Daoy (cell line): ENCODE measurements around a stretch of chr14.

DNA sequence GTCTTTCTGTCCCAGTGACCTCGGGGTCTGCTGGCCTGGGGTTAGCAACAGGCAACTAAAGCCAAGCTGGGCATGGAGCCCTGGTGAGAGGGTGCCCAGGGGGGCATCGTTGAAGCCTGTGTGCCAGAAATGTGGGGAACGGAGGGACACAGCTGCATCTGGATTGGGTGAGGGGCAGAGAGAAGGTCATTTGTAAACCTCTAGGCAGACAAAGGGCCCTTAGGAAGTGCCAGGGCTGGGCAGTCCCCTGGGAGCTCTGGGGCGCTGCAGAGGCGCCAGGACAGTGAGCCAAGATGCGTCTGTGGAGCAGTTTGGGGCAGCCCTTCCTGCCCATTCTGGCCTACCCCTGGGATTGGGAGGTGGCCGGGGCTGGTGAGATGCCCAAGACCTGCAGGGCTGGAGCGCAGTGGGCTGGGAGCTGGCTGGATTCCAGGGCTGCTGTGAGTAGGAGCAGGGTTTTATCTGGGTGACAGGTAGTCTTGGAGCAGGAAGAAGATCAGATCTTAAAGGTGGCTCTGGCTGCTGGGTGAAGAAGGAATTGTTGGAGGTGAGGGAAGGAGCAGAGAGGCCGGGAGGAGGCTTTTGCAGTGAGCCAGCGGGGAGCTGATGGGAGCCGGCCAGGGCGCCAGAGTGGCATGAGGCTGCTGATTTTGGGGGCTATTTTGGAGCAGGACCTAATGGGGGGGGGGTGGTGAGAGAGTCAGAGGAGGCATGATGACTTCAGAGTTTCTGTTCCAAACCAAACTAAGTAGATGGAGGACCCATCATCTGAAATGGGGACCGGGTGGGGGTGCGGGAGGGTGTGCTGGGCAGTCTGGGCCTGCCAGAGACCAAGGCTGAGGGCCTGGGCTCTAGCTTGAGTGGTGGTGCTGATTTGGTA, 5.8 kb downstream of the TNFAIP2 start:
- RAMPAGE, long total RNA = no peak

- RAMPAGE, long total RNA = no peak
These were observed 66.2 kb downstream of the TNFAIP2 start for GRCh38 chr14:103189505-103189791.

DNA sequence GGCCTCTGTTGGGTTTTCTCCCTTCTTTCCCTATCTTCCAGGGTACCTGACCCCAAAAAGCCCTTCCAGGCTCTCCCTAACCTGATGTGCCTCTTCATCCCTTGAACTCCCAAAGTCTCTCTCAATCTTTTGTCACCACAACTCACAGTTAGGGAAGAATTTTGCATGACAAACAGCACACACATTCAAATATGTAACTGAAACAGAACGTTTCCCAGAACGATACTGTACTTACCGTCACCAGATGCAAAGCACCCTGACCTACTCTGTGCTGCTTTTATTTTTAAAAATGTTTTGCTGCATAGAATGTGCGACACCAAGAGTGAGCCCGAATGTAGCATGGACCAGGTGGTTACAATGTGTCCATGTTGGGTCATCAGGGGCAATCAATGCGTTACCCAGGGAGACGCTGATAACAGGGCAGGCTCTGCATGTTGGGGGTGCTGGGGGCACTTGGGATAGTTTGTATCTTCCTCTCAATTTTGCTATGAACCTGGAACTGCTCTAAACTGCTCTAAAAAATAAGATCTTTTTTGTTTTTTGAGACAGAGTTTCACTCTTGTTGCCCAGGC, 14.6 kb upstream of the EIF5 start:
- RAMPAGE, long total RNA = no peak

DNA sequence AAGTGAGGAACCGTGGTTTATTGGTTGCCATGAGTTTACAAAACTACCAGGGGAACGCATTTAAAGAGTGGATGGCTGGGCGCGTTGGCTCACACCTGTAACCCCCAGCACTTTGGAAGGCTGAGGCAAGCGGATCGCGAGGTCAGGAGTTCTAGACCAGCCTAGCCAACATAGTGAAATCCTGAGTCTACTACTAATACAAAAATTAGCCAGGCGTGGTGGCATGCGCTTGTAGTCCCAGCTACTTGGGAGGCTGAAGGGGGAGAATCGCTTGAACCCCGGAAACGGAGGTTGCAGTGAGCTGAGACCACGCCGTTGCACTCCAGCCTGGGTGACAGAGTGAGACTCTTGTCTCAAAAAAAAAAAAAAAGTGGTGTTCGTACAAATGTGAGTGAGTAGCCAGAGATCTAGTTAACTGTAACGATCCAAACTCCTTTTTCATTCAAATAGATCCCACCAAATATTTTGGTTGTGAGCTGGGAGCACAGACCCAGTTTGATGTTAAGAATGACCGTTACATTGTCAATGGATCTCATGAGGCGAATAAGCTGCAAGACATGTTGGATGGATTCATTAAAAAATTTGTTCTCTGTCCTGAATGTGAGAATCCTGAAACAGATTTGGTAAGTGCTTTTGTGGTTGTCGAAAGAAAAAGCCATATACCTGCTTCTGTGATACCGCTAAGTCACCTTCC, 2.3 kb downstream of the EIF5 start:
- RAMPAGE, long total RNA = no peak

DNA sequence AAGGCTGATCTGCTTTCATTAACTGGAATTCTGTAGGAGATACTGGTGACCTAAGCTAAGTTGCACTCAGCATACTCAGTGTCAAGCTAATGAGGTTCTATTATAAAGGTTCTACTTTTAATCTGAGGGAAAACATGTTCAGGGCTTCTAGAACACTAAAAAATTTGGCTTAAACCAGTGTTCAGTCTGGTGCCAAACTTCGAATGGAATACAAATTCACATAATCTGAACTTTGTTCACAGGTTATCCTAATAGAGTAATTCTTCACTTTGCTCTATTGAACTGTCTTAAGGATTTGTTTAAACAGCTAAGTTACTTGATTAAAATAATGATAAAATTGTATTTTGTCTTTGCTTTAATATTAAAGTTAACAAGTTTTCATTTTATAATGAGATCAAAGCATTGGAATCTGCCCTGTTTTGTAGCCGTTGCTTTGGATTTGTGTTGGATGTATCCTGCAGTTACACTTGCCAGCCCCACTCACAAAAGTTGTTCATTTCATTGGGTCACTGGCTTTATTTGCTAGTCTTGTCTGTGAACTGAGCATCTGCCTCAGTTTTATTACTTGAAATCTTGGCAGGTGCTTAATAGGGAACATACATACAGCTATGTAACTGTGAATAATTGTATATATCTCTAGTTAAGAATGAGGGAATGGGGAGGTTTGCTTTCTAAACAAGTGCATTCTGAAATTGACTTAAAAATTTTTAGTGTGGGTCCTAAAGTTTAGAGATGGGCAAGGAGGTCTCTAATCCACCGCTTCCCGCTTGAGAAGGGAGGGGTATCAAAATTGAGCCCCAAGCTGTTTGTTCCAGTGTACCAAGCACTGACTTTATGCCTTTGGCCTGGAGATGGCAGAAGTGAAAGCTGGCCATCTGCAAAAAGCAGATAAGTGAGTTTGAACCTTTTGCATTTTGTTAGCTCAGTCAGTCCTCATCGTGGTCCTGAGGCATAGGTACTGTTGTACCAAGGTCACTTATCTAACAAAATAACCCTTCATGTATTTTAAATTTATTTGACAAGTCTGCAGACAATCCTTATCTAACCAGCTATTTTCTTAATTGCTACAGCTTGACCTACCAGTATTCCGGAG, 9.1 kb downstream of the EIF5 start:
- RAMPAGE, long total RNA = no peak

- RAMPAGE, long total RNA = no peak
These were observed 1.5 kb downstream of the MARK3 start for GRCh38 chr14:103386623-103387216.

GRCh38 chr14:103398664-103399186, 13.5 kb downstream of the MARK3 start:
- RAMPAGE, long total RNA = no peak

DNA sequence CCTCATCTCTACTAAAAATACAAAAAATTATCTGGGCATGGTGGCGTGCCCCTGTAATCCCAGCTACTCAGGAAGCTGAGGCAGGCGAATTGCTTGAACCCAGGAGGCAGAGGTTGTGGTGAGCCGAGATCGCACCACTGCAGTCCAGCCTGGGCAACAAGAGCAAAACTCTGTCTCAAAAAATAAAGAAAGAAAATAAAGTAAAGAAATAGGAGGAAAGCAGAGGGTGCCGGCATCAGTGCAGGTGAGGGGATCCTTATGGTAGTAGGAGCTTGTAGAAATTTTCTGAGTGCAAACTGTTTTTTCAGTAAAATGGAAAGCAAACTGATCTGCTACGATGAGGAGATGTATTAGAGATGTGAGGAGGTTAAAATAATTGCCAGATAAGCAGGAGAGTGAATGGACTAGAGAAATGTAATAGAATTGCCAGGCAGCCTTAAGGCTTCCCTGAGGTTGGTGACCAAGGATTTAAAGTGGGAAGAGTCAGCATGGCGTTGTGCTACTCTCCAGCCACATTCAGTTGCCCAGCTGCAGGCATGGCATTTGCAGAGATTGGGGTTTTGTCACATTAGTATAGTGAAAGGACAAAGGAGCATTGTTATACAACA, 31.5 kb downstream of the MARK3 start:
- RAMPAGE, long total RNA = no peak

DNA sequence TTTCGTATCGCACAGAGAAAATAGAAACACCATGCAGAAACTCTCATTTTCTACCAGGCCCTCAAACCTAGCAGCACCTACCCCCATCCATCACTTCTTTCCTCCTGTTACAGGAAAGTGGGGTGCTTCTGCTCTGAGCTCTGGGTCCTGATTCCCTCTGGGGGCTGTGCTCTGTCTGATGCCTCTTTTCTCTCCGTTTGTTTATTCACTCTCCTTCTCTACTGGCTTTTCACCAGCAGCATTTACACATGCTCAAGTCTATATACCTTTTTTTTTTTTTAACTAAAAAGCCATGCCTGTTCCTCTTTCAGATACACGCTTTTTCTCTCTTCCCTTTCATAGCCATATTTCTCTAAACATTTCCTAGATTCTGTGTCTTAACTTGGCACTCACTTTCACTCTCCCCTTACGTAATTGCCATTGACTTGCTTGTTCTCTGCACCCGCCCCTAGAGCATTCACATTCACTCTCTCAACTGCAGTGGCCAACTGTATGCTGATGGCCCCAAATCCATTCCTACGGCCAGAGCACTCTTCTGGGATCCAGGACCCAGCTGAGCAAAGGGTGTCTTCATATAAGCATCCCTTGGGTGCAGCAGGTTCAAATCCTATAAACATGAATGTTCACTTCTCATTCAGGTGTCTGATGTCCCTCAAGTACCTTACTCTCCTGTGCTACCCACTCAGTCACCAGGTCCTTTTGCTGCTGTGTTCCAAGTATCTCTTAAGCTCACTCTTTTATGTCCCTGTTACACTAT, 59.6 kb downstream of the CKB start:
- RAMPAGE, long total RNA = no peak

DNA sequence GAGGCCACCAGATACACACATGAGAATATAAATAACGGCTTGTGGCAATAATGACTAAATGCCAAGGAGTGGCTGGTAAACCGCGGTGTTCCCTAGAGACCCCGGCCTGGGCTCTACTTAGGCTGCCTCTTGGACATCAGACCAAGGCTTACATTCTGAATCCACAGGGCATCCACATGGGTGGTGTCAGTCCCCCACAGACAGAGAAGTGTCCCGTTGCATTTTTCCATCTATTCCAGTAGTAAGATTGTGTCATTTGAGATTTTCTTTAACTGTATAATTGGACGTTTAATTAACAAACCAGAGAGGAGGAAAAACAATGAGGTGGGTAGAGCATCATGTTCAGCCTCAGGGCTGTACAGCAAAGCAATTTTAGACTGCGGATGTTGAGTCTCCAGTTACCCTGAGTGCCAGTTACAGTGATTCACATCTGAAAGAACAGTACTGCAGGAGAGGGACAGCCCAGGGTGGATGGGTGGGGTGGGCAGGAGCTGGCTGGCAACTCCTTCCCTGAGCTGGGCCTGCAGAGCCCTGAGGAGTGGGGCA, 20.5 kb downstream of the CKB start:
- RAMPAGE, long total RNA = no peak

DNA sequence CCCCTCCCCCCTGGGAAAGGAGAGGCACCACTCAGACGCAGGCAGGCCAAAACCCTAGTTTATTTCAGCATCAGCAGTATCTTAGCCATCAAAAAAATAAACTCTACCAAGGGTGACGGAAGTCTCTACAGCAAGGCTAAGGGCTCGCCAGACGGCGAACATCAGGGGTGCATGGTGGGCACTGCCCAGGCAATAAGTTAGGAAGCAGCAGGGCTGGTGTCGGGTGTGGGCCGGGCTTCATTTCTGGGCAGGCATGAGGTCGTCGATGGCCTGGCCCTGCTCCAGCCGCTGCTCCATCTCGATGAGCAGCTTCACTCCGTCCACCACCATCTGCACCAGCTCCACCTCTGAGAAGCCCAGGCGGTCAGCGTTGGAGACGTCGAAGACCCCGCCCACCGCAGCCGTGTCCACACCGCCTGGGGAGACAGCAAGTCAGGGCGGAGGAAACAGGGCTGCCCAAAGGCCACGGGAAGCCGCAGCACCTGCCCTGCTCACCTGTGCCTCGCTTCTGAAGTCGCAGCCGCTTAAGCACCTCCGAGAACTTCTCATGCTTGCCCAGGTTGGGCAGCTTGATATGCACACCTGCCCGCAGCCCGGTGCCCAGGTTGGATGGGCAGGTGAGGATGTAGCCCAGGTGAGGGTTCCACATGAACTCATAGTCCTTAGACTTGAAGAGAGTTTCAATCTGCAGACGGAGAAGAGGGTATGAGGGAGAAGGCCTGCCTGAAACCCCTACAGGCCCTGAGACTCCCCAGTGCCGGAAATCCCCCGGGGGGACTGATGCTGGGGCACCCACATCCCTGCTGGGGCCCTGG, 2.8 kb downstream of the CKB start:
- RAMPAGE, long total RNA = no peak

- RAMPAGE, long total RNA = no peak
These were observed 7.0 kb downstream of the TRMT61A start for GRCh38 chr14:103535939-103536469.

DNA sequence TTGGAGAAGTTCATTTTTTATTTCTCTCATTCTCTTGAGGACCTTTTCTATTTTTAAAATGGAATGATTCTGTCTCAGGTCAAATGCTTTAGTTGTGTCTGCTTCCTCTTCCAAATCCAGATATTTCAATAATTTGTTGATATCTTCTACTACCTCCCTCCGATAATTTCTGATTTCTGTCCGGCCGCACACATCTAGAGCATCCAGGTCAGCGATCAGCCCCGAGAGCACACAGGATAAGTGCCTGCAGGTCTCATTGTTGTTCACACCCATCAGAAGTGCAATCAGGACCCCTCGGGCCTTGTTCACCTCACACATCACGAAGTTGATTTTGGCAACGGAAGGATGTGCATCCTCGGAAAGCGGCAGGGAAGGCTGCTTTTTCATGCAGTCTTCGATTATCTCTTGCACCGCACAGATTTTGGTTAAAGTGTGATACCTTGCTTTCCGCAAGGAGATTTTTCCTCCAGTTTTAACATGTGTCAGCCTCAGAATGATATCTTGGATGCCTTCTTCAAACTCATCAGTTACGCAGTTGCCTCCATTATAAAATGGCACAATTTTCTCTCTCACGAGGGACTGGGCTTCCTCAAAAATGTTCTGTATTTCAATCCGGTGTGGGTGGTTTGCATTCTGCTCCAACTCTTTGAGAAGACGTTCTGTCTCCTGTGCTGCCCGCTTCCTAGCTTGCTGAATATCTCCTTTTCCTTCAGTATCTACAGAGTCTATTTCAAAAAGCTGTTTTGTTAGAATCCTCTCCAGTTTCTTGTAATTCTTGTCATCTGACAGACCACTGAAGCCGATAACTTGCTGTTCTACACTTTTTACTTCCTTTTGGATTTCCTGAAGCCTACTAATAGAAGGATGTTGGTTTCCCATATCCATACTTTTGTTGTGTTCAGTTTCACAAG, 1.9 kb downstream of the BAG5 start:
- RAMPAGE, long total RNA = no peak

DNA sequence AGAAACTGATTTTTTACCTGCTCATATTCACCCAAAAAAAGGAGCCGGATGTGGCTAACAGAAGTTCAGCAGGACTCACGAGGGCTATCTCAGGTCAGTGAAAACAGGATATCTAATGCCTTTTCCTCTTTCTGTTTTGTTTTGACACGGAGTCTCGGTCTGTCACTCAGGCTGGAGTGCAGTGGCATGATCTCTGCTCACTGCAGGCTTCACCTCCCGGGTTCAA, 30.8 kb downstream of the COA8 start:
- RAMPAGE, long total RNA = no peak

DNA sequence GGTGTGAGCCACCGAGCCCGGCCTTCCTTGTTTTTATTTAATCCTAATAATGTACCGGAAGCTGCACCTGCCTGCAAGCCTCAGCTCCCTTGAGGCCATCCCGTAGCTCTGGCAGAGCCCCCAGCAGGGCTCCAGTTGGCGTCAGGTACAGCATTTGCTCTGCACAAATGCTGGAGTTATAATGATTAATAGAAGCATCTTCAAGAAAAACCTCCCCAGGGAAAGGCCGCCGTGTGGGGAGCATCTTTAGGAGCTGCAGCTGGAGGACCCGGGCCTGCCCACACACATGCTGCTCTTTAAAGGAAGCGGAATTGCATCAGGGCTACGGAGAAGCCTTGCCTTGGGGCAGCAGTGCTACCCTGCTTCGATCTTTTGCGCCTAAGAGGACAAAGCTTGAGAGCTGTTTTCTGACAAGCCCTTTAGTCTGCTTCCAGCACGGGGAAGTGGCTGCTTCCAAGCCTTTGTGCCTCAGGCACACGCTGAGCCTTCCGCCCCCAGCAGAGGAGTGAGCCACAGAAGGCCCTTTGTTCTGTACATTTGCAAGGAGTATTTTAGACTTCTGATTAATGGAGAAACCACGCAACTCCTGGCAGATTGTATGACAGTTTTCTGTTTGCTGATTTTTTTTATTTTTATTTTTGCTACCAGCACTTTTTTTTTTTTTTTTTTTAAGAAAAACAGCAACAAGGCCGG, 31.5 kb downstream of the COA8 start:
- RAMPAGE, long total RNA = no peak

DNA sequence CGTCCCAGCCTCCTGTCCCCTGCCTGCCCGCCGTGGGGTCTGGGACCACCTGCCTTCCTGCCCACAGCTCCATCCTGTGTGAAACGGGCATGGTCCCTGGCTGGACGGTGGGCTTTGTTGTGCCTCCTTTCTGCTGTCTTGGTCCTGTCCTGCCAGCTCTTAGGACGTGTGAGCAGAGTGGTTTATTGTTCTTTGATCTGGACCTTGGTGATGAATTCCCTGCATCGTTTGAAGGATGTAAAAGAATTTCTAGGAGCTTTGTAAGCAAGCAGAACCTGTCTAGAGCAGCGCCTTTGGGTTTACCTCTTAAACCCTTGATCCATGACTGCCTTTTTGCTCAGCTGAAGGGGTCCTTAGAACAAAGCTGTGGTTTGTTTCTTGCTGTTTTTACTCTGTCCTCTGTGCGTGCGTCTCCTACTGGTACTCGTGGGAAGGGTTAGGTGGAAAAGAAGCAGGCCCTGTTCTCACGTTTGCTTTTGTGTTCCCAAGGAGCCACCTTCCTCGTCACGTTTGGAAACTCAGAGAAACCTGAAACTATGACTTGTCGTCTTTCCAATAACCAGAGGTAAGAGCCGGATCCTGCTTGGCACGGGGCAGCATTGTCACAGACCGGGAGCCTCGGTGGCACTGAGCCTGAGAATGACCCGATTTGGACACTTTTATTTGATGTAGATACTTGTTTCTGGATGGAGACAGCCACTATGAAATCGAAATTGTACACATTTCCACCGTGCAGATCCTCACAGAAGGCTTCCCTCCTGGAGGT, 13.0 kb downstream of the ZFYVE21 start:
- RAMPAGE, long total RNA = no peak

- RAMPAGE, long total RNA = no peak
These were observed 20.5 kb downstream of the ZFYVE21 start for GRCh38 chr14:103735888-103736810.

GRCh38 chr14:103742608-103743084, 27.0 kb downstream of the ZFYVE21 start:
- RAMPAGE, long total RNA = no peak

DNA sequence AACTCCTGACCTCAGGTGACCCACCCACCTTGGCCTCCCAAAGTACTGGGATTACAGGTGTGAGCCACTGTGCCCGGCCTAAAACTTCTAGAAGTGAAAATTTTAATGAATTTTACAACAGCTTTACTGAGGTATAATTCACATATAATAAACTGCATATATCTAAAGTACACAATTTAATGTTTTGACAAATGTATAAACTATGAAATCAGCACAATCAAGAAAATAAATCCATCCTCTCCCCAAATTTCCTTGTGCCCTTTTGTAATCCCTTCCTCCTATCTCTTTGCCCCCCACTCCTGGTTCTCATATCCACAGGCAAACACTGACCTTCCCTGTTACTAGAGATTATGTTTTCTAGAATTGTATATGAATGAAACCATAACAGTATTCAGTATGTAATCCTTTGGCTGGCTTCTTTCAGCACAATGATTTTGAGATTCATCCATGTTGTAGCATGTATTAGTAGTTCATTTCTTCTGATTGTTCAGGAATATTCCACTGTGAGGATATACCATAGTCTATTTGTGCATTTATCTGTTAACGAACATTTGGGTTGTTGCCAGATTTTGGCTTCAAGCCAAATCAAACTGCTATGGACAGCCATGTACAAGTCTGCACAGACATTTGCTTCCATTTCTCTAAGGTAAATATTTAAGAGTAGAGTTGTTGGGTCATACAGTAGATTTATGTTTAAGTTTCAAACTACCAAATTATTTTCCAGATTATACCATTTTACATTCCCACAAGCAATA, 56.3 kb downstream of the ZFYVE21 start:
- RAMPAGE, long total RNA = no peak

- RAMPAGE, long total RNA = no peak
These were observed 14.2 kb upstream of the PPP1R13B start for GRCh38 chr14:103861493-103862145.